Colonic mucosa (tissue), 1 donor: ENCODE results near the genes TBR1 and SLC4A10.

- PRO-cap = unidirectional peak, plus-strand start at chr2:160372227
Measured at GRCh38 chr2:160372080-160372347, 121.6 kb downstream of the RBMS1 start.

GRCh38 chr2:161138490-161138923 is 21.7 kb upstream of the TANK start:
- PRO-cap = unidirectional peak, minus-strand start at chr2:161138618

- PRO-cap = no peak
Measured at GRCh38 chr2:161165348-161166406, 5.4 kb downstream of the TANK start.

GRCh38 chr2:161169336-161169879 is 9.2 kb downstream of the TANK start:
- PRO-cap = no peak

DNA sequence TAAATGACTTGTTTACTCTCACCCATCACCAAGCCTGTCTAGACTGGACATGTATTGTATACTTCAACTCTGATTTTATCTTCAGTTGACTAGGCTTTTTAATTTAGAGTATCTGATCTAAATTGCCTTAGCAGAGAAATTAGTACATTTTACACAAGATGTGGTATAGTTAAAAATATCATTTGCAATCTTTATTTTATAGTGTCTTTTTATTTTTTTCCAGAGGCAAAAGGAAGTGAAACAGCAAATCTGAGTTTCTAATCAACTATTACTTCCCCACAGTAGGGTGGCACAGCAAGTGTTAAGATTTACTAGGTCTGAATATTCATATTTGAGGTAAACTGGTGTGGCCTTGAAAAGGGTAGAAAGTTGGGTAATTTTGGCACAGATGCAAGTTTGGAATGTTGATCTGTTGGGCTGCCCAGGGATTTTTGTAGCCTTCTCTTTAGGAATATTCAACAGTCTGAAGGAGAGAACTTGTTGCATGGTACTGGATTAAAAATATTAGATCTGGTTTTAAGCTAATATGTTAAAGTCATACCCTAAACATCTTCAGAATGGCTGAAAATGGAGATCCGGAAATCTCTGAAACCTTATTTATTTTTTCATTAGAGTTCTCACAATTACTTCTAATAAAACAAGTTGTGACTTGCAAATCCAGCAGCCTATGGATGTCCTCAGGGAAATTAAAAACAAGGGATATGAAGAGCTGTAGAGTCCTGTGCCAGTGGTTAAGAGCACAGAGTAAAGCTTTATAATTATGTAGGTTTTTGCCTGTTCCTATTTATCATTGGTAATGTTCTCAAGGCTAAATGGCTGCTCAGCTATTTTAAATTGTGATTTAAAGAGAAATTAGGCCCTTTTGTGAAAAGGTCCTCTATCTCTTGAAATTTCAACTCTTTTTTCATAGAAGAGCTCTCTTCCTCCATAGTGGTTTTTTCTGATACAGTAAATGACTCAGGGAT is 10.8 kb downstream of the TANK start:
- PRO-cap = no peak

GRCh38 chr2:161175560-161175862 is 15.3 kb downstream of the TANK start:
- PRO-cap = no peak

DNA sequence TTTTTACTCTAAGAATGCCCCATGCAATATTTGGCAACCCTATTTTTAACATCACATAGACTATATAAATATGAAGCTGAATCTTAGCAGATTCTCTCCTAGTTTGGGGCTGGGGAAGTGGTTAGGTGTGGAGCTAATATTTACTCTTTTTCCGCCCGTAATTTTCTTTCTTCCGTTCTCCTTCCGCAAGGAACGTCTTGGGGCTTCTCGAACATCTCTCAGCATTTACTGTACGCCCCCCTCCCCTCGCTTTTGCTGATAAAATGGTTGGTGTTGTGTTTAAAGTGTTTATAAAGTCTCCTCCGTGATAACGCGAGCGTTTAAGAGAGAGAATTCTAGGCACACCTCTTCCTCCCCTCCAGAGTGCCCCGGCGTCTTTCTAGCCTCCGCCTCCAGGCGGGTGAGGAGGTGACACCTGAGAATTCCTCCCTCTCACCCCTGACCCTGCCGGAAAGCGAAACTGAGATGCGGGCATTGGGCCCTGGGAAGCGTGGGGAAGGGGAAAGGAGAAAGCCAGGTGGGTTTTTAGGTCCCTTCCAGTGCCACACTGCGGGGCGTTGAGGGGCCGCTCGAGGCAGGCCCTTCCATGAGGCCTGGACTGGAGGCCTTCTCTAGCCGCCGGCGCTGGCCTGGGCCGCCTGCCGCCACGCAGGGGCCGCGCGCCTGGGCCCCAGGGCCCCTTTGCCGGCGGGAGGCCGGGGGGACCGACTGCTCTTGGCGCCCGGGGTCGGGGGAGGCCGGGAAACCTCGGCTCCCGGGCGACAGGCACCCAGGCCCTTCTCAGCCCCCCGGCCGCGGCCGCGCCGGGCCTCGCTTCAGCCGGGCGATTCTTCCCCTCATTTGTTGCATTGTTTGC is 63.6 kb upstream of the PSMD14 start:
- PRO-cap = bidirectional peak, plus-strand start at position 373 of the sequence, minus-strand start at position 337 of the sequence

GRCh38 chr2:161324041-161324814 is 16.0 kb downstream of the PSMD14 start:
- PRO-cap = no peak

DNA sequence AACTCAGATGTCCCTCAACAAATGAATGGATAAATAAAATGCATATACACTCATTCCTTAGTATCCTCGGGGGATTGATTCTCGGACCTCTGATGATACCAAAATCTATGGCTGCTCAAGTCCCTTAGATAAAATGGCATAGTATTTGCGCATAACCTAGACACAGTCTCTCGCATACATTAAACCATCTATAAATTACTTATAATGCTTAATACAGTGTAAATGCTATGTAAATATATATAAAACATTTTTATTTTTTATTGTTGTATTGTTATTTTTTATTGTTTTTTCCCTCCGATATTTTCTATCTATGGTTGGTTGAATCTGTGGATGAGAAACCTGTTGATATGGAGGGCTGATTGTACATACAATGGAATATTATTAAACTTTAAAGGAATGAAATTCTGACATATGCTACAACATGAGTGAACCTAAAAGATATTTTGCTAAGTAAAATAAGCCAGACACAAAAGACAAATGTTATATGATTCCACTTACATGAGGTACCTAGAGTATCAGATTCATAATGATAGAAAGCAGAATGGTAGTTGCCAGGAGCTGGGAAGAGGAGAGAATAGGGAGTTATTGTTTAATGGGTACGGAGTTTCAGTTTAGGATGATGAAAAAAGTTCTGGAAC is 18.5 kb downstream of the PSMD14 start:
- PRO-cap = no peak

DNA sequence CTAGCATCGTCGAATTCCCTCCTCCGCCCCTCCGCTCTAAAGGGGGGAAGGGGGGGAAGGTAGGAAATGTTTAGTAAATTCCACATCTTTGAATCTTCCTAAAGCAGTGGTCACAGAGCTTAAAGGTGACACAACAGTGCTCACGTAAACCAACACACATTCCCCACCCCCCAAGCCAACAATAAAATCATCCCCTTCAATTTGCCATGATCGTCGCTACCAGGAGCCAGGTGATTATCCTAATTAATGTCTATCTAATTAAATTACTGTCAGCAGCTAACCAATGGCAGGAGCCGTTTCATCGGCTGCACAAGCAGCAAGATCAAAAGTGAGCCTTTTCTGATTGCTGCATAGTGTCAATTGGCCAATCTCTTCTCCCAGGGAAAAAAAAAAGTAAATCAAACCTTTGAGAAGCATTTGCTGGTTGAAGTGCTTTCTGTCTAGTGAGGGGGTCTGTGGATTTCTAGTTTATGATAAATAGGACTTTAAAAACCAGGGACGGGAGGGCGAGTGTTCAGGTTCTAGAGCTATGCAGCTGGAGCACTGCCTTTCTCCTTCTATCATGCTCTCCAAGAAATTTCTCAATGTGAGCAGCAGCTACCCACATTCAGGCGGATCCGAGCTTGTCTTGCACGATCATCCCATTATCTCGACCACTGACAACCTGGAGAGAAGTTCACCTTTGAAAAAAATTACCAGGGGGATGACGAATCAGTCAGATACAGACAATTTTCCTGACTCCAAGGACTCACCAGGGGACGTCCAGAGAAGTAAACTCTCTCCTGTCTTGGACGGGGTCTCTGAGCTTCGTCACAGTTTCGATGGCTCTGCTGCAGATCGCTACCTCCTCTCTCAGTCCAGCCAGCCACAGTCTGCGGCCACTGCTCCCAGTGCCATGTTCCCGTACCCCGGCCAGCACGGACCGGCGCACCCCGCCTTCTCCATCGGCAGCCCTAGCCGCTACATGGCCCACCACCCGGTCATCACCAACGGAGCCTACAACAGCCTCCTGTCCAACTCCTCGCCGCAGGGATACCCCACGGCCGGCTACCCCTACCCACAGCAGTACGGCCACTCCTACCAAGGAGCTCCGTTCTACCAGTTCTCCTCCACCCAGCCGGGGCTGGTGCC is at the start of gene TBR1:
TSS of gene TBR1 (plus strand) at position 416 of the 1,131 bp plus-strand sequence.
- PRO-cap = no peak

DNA sequence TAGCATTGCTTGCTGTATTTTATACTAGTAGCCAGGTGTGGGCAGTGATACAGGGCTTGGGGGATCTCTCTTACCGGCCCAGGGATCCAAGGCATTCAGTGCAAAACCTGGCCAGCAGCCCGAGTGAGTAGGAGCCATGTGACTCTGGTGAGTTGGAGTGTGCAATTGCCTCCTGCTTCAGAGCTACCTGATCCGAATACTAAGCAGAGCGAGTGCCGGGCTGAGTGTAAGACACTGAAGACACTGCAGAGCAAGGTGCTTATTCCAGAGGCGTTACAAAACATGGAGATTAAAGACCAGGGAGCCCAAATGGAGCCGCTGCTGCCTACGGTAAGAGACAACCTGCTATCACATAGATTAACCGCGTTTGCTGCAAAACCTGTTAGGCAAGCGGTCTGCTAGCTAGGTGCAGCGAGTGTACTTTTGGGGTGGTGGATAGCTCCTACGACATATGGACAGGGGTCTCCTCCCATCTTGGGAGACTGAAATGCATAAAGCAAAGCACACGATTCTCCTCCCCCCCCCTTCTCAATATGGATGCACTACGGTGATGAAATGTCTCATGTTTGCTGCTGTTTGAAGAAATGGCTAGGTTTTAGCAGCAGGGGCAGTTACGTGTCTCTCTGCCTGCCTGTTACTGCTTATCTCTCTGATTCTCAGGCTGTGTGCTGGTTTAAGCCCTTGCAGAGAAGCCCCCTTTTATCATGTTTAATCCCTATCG is at the start of gene SLC4A10:
TSS of gene SLC4A10 (plus strand) at position 180 of the 721 bp plus-strand sequence.
- PRO-cap = no peak

- PRO-cap = no peak
Measured at GRCh38 chr2:161625519-161625880, 1.3 kb downstream of the SLC4A10 start.

GRCh38 chr2:162244523-162245205 is 1.4 kb upstream of the FAP start:
- PRO-cap = no peak

DNA sequence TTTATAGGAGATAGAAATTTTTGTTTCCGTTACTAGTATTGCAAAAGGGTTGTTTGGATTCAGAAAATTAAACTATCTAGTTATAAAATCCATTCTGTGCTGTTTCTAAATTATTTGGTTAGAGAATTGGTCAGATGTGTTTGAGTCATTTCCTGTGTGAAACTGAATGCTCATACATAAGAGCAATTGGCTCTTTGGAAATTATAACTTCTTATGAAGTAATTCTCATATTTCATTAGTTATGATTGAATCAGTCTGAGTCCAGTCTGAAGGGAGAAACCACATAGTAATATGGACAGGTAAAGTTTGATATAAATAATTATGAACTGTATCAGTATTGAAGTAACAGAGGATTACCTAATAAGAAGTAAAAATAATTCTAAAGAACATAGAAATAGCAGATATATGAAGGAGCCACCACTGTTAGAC is 17.8 kb upstream of the FAP start:
- PRO-cap = no peak

- PRO-cap = bidirectional peak, plus-strand start at chr2:162319017, minus-strand start at chr2:162319050
Measured at GRCh38 chr2:162318963-162319235, 415 bp upstream of the IFIH1 start.

- PRO-cap = no peak
Measured at GRCh38 chr2:163667299-163668136, 68.3 kb downstream of the FIGN start.

DNA sequence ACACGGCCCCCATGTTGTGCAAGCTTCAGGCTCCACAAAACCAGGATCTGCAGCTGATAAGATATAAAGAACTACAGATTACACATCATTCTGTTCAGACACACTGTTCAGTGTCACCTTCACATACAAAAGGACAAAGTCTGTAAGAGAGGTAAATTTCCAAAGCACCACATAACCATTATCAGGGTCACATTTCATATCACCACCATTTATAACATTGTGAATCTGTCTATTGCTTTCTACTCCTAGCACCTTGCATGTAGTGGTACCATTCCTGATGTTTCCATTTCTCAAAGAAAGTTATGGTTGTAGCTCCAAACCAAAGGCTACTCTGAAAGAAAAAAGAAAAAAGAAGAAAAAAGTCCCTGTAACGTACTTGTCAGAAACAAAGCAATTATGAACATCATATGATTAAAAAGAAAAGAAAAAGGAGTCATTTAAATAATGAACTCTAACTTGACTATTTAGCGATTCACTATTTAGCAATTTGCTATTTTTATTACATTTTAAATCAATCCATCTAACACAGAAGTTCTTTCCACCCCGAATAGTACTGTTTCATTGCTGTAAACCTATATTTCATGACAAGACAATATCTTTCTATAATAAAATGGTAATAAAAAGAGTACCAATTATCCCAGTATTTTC is 33.4 kb downstream of the FIGN start:
- PRO-cap = no peak

DNA sequence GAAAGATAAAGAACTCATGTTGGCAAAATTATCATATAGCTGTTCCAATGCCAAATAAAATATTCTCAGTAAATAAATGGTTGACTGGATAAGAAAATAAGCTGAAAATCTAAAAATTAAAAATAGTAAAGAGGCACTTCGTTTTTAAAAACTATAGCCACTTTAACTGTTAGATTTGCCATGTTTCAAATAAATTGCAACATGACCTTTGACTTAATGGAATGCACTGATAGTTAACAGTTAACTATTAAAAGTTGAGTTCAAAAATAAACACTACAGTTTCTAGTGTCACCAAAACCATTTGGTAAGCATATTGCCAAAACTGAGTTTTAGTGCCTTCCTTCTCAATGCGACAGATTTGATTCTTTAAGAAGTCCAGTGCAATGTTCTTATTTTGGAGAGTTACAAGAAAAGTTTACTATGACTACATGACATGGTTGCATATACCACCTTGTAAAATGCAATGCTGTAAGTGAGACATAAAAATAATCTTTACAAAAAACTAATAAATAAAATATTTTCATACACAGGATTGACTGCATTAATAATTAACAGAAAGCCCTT is 54.0 kb downstream of the GRB14 start:
- PRO-cap = no peak

DNA sequence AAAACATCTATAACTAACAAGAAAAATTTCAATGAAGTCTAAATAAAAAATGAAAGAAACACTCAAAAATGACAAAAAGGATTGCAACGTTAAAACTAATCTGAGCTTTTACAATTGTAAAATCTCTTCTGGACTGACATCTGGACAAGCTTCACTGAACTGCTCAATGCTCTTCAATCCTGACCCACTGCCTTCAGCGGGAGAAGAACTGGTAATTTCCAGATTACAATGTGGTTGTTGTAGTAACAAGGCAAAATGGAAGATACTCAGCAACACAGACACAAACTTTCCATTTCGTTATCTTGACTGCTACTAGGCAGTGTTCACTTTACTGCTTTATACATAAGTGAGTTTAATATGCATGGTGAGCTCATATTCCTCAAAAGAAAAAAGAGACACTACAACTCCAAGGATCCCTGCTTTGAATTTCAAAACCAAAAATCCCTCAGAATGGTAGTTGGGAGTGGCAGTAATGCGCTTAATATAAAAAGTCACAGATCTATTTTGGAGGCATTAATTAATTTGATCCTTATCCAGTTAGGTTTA is 51.9 kb downstream of the GRB14 start:
- PRO-cap = no peak

DNA sequence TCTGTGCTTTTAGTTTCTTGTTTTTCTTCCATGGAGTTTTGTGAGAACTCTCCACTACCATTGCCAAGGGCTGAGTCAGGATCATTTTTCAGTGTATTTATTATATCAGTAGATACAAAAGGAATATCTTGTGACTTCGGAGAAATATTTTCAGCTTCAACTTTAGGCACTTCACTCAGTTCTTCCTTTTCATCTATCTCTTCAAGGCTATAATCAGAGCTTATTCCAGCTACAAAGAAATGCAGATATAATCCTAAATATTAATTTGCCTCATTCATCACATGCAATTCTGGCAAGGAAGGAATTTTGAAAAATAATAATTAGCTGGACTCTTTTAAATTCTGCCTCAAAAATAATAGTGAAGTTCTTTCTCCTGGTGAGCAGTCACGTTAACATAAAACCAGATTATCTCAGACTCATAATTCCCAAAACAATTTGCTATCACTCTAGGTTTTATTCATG is 79.3 kb upstream of the GRB14 start:
- PRO-cap = no peak